K562 (cell line): ENCODE measurements around a stretch of chr21.

DNA sequence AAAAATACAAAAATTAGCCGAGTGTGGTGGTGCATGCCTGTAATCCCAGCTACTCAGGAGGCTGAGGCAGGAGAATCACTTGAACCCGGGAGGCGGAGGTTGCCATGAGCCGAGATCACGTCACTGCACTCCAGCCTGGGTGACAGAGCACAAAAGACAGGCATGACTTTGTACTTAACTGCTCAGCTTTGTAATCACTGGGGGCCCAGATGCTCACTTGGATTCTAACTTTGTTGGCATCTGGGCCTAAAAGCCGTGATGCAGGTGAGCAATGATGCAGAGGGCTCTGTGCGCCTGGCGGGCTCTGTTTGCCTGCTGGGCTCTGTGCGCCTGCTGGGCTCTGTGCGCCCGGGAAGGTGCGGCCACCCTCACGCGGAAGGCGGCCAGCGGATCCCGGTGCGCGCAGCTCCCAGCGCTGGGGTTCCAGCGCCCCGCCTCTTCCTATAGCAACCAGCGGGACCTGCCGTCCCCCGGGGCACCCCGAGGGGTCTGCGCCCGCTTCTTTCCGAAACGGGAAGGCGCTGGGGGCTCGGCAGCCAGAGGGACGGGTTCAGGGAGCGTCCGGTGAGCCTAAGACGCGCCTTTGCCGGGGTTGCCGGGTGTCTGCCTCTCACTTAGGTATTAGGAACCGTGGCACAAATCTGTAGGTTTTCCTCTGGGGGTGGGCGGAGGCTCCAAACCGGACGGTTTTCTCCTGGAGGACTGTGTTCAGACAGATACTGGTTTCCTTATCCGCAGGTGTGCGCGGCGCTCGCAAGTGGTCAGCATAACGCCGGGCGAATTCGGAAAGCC, 31.7 kb downstream of the PRMT2 start:
- RAMPAGE, long total RNA: no peak
- RRBS: 91% methylated on average over 32 of the region's 52 CpGs
PRO-cap:
- standard: no peak
- CoPRO, capped RNA only, 2 experiments: no peak in any of the 2 experiments
- CoPRO, capped and uncapped RNA, 2 experiments: no peak in any of the 2 experiments
- CoPRO, uncapped RNA only, 2 experiments: no peak in any of the 2 experiments
CAGE:
- cytosol, long polyA plus RNA: no peak
- long polyA plus RNA: no peak
- nucleolus, long total RNA: no peak
- nucleus, long polyA plus RNA: no peak